ENCODE measurements around a stretch of chr7.

GRCh38 chr7:149203694-149204596 is 8.6 kb downstream of the ZNF282 start:
- RRBS, 2 experiments: no CpG with 5 or more reads among the region's 13 CpGs

DNA sequence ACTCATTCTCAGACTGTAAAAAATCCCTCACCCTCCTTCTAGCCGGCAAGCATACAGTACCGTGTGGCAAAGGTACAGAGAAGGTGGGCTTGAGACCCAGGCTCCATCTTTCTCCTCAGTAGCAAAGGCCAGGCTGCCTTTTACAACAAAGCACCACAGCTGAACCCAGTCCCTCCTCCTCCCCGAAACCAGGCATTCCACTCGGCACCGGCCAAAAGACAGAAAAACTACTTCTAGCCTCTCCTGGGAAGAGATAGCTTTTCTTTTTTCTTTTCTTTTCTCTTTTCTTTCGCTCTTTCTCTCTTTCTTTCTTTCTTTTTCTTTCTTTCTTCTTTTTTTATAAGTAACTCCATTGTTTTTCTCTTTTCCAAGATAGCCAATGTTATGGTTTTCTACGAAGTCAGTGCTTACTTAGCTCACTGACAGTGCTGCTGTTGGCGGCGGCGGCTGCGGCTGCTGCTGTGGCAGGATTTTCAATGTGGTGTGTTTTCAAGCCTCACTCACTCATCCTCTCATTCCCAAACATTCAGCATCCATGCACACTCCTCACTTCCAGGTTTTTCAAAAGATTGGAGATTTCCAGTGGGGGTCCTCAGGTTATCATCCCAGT is 59.4 kb downstream of the ZNF783 start:
- RRBS, 2 experiments: no CpG with 5 or more reads among the region's 11 CpGs

DNA sequence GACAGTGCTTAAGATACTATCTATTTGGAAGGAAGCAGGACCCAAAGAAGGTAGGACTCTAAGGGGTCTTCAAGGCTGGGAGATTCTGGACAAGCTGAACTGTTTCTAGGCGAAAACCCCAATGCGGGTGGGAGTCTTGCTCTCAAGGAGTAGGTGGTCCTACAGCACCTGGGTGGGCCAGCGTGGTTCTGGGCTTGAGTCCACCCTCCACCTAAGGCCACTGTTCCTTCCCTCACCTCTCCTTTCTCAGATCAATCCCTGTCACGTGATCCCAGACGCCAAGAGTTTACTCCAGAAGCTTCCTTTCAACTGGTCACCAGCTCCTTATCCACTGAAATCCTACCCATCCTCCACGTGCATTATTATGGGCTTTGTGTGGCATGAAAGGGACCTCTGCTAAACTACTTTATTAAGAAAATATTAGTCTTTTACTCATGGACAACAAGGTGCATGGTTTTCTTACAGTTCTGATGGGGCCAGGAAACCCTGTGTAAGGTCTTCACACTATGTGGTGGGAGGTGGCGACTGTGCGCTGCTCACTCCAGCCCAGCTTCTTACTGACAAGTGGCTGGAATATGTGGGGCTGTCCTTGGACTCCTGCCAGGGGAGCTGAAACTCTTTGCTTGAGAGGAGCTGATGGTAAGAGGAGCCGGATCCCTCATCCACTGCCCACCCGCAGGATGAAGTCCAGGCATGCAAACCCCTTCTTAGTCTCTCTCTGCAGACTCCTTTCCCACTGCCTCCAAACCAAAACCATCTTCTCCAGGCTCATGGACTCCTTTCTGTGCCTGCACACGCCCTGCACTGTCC is 1.6 kb downstream of the ZNF746 start:
- RRBS, 2 experiments: no CpG with 5 or more reads among the region's 11 CpGs

DNA sequence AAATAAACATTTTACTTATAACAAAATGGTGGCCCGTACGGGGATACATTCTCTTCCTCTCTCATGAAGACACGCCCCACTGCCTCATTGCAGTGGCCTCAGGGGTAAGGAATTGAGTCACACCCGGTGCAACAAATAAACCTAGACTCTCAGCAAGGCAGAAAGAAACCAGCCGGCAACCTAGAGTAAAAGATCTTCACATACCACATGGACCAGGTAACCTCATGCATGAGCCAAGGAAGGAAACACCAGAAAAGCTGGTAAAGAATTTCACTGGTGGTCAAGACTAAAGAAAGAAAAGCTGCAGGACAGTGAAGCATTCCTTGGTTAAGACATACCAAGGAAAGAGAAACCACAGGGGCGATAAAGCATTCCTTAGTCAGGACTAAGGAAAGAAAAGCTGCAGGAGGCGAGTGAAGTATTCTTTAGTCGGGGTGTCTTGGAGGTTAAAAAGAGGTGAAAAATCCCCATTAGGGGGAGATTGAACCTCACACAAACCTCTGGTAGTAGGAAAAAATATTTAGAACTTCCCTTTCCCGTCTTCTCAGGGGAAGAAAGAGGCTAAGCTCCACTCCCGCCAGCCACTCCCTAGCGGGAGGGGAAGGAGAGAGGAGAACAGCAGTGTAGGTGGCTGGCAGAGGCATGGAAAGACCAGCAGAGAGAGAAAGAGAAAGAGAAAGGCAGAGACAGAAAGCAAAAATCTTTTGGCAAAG is 71.9 kb upstream of the ZNF746 start:
- RRBS, 2 experiments: no CpG with 5 or more reads among the region's 11 CpGs

DNA sequence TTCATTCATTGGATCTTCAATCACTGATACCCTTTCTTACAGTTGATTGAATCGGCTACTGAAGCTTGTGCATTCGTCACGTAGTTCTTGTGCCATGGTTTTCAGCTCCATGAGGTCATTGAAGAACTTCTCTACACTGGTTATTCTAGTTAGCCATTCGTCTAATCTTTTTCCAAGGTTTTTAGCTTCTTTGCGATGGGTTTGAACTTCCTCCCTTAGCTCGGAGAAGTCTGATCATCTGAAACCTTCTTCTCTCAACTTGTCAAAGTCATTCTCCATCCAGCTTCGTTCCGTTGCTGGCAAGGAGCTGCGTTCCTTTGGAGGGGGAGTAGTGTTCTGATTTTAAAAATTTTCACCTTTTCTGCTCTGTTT is 80.9 kb upstream of the ZNF746 start:
- RRBS, 2 experiments: no CpG with 5 or more reads among the region's 9 CpGs

DNA sequence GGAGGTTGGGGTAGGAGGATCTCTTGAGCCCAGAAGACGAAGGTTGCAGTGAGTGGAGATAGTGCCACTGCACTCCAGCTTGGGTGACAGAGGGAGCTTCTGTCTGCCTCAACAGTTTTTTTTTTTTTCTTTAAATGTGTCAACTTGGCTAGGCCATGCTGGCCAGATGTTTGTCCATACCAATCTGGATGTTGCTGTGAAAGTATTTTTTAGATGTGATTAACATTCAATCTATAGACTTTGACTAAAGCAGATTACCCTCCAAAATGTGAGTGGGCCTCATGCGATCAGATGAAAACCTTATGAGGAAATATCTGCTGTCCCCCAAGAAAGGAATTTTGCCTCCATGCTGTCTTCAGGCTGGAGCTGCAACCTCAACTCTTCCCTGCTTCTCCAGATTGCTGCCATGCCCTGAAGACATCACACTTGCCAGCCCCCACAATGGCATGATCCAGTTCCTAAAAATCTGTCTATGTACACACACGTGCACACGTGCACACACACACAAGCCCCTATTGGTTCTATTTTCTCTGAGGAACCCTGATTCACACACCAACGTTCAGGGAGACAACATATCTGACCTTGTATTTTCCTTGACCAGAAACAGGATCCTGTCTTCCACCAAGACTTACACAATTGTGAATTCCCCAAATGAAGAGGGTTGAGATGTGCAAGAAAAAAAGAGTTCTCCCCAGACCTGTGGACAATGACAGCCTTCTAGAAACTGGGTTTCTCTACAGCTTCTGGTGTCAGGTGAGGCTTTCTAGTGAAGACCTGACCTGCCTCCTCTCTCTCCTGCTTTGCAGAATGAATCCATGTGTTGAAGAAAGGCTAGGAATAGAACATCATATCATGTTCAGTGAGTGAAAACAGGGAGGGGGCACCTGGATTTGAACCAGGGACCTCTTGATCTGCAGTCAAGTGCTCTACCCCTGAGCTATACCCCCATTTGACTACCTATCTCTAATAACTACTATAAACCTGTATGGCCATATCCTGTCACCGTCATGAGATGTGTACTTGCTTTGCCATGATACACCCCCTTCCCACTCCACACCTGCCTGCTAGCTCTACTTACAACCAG is 90.9 kb upstream of the ZNF746 start:
- RRBS, 2 experiments: no CpG with 5 or more reads among the region's 6 CpGs

DNA sequence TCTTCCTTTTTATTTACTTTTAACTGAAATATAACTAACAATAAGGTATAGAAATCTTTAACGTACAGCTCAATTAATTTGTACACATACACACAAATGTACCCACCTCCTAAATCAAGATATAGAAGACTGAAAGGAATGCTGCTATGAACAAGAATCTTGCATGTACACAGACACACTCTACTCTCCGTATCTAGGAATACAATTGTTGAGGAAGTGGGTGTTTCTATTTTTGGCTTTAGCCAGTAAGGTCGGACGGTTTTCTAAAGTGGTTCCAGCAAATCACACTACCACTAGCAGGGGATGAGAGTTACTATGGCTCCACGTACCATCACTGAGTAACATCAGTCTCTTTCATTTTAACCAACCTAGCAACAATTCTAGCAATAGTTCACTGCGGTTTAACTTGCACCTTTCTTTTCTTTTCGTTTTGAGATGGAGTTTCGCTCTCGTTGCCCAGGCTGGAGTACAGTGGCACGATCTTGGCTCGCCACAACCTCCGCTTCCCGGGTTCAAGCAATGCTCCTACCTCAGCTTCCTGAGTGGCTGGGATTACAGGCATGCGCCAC is 103.0 kb upstream of the ZNF746 start:
- RRBS, 2 experiments: no CpG with 5 or more reads among the region's 14 CpGs

DNA sequence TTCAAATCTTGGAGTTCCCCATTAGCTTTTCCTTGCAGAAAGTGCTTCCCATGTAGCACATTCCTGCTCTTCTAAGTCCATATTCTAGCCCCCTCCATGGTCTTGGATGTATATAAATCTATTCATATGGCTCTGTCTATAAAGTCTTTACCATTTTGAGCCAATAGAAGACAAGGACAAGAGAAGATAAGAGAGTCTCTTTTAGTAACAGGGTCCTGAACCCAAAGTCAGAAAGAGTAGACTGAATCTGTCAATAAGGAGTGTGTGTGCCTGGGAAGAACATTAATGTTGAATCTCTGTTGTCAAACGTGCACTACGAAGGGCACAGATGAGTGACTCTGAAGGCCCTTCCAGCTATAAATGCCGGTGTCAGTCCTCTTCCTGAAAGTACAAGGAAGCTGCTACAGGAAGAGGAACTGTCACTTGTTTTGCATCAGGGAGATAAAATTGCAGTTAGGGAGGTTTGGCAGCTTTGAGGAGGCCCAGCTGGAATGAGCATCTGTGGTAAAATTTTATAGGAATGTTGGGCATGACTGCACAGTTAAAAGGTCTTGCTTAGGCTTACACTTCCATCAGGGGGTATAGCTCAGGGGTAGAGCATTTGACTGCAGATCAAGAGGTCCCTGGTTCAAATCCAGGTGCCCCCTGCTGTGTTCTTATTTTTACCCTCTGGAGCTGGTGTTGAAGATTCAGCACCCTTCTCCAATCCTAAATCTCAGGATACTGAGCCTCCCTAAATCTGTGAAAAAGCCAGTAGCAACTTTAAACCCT is 7.5 kb upstream of the KRBA1 start:
- RRBS, 2 experiments: no CpG with 5 or more reads among the region's 3 CpGs

- RRBS, 2 experiments: no CpG with 5 or more reads among the region's 5 CpGs
Observed at GRCh38 chr7:149715729-149716402, 1.1 kb downstream of the KRBA1 start.

GRCh38 chr7:149719779-149720198 is 5.0 kb downstream of the KRBA1 start:
- RRBS, 2 experiments: 89 to 99% methylated on average over 4 of the region's 15 CpGs

GRCh38 chr7:149730184-149730787 is 15.5 kb downstream of the KRBA1 start:
- RRBS, 2 experiments: no CpG with 5 or more reads among the region's 23 CpGs

DNA sequence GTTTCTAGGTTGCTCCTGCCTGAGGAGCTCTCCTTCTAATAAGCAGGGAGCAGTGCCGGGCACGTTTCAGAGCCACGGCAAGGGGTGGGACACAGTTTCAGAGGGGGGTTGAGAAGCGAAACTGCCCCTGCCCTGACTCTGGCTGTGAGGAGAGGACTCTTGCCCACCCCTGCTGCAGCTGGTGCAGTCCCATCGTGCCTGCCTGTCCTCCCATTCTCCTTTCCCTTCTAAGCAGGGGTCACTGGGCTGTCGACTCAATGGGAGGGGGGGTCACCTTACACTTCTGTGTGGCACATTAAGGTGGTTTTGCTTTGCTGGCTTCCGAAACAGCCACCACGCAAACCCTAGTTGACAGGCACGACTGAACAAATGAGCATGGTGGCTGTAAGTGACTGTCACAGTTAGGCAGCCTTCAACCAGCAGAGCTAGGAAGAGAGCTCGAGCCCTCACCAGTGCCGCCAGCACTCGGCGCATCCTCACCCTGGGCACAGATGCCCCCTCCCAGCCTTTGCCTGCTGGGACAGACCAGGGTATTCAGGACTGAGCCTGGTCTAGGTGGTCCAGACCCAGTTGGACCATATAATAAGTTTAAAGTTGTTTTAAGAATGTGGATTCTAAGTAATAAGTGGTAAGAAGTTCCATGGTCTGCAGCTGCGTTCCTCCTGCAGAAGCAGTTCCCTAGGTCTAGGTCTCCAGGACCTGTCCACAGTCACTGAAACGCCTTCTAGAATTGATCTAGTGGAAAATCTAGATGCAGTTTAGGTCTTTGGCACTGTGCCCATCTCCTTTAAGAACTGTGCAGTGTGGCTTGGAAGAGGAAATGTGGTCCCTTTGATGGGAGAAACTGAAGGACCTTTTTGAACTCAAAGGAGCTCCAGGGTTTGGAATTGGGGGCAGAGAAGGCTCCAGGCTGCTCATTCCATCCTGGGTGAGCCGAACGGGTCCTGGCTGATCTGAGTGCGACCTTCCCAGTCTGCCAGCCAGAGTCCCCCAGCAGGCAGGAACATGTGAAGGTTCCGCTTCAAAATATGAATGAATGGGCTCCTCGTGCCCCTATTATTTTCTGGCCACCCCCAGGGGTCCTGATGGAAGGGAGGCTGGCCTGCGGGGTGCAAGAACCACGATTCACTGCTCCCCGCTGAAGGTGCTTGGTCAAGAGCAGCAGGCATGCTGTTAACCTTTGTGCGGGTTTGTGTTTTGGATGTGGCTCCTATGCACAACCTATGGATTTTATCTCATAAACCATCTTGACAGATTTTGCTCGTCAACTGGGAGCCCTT is 21.5 kb downstream of the KRBA1 start:
- RRBS, 2 experiments: no CpG with 5 or more reads among the region's 25 CpGs

GRCh38 chr7:150010007-150010376 is 136.2 kb downstream of the ATP6V0E2 start:
- RRBS, 2 experiments: no CpG with 5 or more reads among the region's 4 CpGs

- RRBS, 2 experiments: 95% methylated on average over 7 of the region's 39 CpGs
Observed at GRCh38 chr7:150337035-150338292, 4.0 kb downstream of the RARRES2 start.

DNA sequence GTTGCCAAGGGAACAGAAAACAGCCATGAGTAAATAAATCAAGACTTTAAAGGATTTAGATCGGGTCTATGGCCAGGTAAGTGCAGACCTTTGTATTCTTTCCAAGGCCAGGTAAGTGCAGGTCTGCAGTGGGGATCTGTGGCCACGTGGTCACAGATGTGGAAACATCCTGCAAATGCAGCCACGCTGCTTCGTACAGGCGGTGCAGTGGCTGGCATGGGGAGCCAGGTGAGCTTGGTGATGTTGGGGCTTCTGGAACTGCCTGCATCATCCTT is 4.6 kb upstream of the ENSG00000284691 start:
- RRBS, 2 experiments: no CpG with 5 or more reads among the region's 5 CpGs

DNA sequence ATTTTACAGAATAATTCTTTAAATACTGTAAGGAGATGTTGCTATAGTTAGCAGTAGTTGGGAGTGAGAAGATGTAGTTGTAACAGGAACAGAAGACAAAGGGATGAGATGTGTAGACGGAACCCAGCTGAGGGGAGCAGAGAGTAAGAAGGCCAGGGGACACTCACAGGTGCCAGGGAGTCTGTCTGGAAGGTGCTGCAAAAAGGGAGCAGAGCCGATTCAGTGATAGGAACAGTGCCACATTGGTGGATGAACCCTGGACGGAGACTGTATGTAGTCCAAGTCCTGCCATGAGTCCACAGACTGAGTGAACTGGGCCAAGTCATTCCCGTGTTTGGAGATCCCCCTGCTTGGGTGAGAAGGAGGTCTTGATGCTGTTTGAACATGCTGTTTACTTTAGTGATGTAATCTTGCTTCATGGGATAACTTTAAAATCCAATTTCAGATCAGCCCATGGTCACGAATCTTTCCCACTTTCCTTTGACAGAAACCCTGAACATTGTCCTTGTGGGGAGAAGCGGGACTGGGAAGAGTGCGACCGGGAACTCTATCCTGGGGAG is 26.3 kb downstream of the GIMAP8 start:
- RRBS, 2 experiments: no CpG with 5 or more reads among the region's 8 CpGs

DNA sequence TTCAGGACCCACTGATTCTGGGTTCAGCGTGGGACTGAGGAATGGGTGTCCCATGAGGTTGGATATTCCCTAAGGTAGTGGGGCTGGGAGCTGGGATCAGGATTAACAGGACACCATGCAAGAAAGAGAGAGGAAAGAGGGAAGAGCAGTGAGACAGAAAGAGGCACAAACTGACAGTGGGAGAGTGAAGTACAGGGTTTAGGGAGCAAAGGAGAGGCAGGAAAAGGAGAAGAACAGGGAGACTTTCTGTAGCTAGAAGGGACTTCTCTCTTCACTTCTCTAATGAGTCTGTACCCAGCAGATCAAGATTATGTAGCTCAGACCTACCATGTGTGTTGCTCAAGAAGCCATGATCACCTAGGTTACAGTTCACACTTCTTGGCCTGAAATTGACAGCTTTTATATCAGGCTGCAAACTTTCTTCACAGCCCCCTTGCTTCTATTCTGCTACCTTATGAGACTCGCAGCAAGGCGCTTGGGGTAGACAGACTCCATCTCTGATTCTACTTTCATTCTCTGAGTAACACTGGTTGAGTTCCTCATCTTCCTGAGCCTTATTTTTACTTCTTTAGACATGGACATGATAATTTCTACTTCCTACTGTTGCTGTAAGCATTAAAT is 19.7 kb upstream of the GIMAP2 start:
- RRBS, 2 experiments: no CpG with 5 or more reads among the region's 3 CpGs

DNA sequence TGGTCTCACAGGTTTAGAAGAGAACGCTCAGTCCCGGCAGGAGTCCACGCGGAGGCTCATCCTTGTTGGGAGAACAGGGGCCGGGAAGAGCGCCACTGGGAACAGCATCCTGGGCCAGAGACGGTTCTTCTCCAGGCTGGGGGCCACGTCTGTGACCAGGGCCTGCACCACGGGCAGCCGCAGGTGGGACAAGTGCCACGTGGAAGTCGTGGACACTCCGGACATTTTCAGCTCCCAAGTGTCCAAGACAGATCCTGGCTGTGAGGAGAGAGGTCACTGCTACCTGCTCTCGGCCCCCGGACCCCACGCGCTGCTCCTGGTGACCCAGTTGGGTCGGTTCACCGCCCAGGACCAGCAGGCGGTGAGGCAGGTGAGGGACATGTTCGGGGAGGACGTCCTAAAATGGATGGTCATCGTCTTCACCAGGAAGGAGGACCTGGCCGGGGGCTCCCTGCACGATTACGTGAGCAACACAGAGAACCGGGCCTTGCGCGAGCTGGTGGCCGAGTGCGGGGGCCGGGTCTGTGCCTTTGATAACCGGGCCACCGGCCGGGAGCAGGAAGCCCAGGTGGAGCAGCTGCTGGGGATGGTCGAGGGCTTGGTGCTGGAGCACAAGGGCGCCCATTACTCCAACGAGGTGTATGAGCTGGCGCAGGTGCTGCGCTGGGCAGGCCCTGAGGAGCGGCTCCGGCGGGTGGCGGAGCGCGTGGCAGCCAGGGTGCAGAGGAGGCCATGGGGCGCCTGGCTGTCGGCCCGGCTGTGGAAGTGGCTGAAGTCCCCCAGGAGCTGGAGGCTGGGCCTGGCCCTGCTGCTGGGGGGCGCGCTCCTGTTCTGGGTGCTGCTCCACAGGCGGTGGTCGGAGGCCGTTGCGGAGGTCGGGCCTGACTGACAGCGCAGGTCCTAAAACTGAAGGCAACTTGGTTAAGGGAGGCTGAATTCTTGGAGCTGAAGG is 3.9 kb downstream of the GIMAP1 start:
- RRBS, 2 experiments: 88 to 94% methylated on average over 20 of the region's 57 CpGs

DNA sequence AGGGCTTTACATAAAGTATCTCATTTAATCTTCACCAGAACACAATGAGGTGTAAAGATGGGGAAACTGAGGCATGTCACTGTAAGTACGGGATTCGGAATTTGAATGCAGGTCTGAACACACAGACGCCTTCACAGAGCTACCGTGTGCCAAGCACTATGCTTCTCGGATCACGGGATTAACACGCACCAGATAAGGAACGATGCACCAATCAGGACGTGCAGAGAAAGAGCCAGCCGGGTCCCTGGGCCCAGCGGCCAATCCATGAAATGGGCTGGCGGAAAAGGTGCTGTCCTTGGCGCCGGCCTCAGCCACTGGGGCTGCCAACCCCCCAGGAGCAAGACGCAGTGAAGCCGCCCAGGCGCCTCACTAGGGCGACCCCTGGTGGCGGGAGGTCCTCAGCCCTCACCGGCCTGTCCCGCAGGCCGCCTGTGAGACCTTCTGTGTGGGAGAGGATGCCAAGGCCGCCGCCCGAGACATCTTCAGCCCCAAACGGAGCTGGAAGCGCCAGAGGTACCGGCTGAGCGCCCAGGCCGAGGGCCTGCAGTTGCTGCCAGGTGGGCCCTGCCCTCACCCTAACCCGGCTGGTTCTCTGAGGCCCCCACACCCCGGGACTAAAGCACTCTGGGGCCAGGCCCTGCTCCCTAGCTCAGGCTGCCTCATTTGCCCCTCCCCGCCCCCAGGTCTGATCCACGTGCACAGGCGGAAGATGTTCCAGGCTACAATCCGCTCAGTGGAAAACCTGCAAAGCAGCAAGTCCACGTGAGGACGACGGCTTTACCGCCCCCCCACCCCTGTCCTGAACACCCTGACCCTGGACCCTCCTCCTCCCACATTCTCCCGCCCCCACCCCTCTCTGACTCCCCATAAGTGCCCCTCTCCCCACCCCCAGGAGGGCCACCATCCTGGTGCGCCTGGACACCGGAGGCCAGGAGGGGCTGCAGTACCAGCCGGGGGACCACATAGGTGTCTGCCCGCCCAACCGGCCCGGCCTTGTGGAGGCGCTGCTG is 15.5 kb downstream of the ATG9B start:
- RRBS, 2 experiments: 74 to 87% methylated on average over 11 to 15 of the region's 48 CpGs

DNA sequence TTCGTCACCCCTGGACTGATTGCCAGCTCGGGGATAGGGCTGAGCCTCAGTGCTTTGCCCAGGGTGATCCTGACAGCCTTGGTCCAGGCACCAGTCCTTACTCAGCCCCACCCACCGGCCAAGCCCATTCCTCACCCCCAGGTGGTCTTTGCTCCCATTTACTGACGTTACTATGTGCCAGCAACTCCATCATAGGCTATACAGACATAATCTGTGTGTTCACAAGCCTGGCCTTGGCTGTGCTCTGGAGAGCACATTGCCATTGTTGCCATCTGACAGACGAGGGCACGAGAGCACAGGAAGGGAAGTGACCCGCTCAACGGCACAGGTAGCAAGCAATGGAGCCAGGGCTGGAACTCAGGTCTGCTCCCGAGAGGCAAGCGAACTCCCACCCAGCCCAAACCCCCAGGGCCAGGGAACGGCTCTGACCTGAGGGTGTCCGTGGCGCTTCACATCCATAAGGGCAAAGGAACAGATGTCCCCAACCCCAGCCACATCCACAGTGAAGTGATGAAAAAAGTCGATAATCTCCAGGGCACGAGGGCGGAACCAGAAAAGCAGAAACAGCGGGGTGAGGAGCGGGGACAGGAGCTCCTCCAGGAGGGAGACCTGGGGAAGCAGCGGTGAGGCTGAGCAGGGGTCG is 6.7 kb downstream of the ATG9B start:
- RRBS, 2 experiments: no CpG with 5 or more reads among the region's 20 CpGs